Thoracic aorta endothelial cell (primary cell): ENCODE data around the gene SLF1.

GRCh38 chr5:88886696-88887246 is 3.8 kb upstream of the MEF2C start:
- CAGE, long polyA plus RNA, result no peak

DNA sequence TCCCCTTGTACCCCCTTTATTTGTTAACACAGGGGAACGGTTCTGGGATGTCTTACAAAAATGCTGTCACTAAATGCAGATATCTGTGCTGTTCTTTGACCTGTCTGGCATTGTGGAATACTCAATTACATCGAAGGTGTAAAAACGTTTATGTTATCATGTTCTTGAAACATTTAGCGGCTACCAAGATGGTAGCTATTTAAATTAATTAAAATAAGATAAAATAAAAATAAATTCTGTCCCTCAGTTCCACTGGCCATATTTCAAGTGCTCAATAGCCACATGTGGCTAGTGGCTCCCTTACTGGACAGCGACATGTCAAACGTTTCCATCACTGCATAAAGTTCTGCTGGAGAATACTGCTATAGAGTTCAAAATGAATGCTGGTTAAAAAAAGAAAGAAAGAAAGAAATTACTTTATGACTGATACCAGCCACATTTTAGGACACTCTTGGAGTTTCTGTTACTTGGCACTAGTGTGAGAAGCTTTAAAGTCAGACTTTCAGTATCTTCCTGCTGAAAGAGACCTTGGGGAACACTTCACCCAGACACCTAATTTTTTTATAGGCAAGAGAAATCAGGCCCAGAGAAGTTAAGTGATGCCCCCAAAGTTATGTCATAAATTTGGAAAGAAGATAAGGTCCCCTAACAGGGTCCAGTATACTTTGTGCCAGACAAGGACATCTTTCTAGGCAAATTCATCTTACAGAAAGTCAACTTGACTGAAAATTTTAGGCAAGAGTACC is 7.5 kb upstream of the MEF2C start:
- CAGE, long polyA plus RNA, result no peak

DNA sequence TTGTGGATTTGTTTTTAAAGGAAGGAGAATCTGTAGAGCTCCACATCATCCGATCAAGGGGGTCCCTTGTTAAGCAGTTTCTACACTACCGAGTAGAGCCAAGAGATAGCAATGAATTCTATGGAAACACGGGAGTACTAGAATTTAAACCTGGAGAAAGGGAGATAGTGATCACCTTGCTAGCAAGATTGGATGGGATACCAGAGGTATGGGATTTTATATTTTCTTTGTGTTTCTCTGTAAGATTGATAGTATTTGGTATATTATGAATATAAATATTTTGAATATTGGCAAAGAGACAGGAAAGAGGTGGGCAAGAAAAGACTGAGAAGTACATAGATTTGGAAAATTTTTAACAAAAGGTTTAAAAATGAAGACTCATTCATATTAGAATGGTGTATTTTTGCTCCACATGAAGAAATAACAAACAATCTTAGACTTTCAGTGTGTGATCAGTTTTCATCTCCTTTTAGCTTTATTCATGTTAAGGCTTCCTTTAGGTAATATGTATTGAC is 84.3 kb downstream of the ADGRV1 start:
- CAGE, long polyA plus RNA, result no peak

DNA sequence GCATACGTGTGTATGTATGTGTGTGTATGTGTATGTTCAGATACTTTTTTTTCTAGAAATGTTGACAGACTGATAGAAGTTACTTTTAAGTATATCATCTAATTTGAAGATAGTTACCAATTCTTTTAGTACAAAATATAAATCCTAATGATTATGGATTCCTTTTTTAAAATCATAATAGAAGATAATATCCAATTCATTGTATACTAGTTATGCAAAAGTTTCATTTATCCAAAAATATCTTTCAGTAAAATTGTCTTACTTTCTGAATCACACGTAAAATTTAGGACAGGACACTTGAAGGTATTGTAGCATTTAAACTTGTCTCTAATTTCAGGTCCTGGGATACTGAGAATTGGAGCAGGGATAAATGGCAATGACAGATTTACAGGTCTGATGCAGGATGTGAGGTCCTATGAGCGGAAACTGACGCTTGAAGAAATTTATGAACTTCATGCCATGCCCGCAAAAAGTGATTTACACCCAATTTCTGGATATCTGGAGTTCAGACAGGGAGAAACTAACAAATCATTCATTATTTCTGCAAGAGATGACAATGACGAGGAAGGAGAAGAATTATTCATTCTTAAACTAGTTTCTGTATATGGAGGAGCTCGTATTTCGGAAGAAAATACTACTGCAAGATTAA is 99.1 kb downstream of the ADGRV1 start:
- CAGE, long polyA plus RNA, result no peak

DNA sequence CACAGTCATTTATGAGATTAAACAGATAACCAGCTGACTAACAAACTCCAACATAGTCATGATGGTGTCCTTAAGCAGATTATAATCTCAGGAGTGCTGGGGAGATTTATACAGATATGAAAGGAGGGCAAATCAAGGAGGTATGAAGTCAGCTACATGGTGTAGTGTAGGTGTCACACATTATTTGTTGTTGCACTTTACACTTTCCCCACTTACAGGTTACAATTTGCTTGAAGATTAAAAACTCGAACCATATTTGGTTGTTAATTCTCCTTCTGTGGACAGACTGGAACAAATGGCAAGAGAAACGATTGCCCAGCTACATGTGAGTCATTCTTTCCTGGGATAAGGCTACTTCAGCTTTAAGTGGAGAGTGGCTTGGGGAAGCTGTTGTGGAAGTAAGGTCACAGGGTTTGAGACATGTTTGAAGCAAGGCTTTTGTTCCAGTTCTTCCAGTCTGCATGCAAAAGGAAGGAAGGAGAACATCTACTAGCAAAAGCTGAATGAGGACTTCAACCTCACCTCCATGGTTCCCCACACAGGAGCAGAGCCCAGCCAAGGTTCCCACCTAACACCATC is 320.1 kb downstream of the ADGRV1 start:
- CAGE, long polyA plus RNA, result no peak

- CAGE, long polyA plus RNA, result no peak
Measured at GRCh38 chr5:90928968-90929930, 370.7 kb downstream of the ADGRV1 start.

GRCh38 chr5:91058416-91059142 is 324.5 kb downstream of the ARRDC3 start:
- CAGE, long polyA plus RNA, result no peak

- CAGE, long polyA plus RNA, result no peak
Measured at GRCh38 chr5:91373278-91374266, 9.5 kb downstream of the ARRDC3 start.

GRCh38 chr5:91381502-91382327 is 1.4 kb downstream of the ARRDC3 start:
- CAGE, long polyA plus RNA, result no peak

- CAGE, long polyA plus RNA, result no peak
Measured at GRCh38 chr5:93410869-93411632, 172.0 kb upstream of the NR2F1 start.

DNA sequence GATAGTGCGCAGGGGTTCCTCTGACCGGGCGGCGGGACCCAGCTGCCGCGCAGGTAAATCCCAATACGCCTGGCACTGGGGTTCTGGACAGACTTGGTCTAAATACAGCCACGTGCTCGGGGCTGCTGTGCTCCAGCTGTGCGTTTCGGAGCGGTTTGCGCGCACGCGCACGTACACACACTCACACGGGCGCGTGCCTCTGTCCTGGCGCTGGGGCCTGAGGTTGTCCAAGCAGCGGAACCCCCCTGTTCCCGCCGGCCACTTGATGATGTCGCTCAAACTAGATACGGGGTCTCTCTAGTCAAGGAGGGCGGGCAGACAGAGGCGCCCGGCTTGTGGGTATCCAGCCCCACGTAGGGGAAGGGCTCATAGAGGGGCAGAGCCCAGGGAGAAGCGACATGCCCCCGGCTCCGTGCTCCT is 11.0 kb upstream of the NR2F1 start:
- CAGE, long polyA plus RNA, result no peak

DNA sequence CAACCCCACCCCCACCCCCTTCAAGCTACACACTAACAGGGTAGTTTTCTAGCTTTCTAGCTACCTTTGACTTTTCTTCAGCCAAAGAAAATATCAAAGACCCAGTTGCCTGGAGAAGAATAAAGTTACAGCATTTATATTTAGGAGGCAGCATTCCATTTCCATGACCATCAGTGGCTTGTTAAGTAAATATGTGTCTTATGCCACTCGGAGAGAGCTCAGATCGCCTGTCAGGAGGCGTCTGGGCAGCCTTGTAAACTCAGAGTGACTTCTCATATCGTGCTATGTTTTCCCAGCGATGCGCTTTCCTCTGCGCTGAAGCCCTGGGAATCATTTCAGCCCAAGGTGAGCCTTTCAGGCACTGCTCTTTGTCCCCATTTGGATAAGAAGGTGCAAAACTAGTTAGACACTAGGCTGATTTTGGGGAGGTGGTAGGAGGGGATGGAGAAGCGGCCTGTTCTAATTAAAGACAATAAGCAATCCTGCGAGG is 24.3 kb downstream of the NR2F1 start:
- CAGE, long polyA plus RNA, result no peak

GRCh38 chr5:93696340-93696603 is 45.1 kb downstream of the POU5F2 start:
- CAGE, long polyA plus RNA, result no peak

DNA sequence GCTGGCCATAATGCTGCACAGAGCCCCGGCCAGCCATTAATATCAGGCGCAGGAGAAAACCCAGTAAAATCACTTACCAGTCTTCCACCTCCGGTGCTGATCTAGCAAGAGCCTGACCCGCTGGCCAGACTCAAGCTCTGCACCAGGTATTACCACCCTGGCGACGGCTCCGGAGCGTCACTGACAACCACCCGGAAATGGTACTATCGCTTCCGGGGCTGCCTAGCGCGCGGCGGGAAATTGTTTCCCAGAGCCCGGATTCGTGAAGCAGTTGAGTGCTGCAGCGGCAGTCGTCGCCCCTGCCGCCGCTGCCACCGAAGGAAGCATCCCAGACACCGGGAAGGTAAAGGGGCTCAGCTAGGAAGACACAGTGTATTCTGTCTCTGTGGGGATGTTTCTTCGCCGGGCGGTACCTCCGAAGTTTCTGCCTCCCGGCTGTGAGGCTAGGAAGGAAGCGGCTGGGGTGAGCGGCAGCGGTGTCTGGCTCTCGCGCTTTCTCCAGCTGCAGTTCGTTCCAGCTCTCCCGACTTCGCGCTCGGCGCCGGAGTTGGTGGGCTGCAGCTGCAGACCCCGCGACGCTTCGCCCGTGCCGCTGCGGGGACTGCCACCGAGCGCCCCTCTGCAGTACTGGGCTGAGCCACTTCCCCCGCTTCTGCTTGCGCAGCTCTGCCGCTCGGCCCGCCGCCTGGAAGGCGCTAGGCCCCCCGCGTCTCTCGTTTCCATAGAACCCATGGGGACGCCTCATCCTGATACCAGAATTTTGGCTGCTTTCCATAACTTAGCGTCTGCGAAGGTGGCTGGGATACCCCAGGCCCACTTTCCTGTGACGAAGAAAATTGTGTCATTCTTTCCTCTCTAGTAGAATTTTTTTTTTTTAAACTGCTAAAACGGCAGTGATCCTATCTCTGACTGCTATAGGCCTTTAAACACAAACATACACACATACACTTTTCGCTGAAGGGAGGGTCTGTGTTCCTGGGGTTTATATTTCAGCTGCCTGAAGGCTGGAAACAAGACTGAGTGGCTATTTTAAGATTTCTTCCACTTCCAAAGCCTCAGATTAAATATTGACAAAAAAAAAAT is at the start of gene SLF1:
TSS of gene SLF1 (plus strand) at position 247 of the 1,083 bp plus-strand sequence.
- CAGE, long polyA plus RNA, result no peak

GRCh38 chr5:94931374-94931987 is 313.0 kb downstream of the SLF1 start:
- CAGE, long polyA plus RNA, result no peak

DNA sequence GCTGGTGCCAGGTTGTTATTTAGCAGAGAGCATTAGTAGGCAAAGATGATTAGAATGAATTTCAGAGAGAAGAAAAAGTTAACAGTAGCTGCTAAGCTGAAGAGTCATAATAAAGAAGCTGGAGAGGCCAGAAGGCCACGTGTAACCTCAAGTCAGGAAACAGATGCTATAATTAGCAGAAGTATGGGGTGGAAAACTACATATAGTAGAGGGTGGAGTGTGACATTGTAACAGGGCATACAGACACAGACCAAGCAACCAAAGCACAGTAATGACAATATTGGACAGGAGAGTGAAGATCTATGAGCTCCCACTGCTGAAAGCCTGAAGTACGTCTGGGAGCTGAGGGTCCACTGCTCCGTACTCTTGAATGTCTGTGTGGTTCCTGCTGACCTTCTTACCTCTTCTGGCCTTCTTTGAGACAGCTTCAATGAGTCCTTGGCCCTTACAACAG is 257.5 kb downstream of the MCTP1 start:
- CAGE, long polyA plus RNA, result no peak

- CAGE, long polyA plus RNA, result no peak
Measured at GRCh38 chr5:95087547-95087815, 197.4 kb downstream of the MCTP1 start.

- CAGE, long polyA plus RNA, result no peak
Measured at GRCh38 chr5:95554128-95554849, 488 bp downstream of the SKIC3 start.

- CAGE, long polyA plus RNA, result no peak
Measured at GRCh38 chr5:95644188-95644737, 2.3 kb upstream of the RFESD start.

DNA sequence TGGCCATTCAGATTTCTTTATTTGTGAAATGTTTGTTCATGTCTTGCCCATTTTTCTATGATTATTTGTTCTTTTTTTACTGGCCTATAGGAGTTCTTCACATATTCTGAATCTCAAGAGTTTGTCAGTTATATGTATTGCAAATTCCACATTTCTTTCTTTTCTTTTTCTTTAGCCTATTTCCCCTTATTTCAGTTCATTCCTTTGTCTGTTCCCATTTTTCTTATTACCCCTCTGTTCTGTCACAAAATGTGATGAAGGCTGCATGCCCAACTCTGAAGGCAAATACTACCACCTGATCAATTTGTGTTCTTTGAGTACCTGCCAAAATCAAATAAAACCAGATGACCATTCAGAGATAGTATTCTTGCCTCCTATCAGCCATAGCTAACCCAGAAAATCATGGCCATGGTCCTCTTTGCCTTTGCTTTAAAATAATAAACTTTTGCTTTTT is 3.2 kb downstream of the RFESD start:
- CAGE, long polyA plus RNA, result no peak